Neural crest cell (in vitro differentiated cells): ENCODE results near the genes FGF10, ITGA2, MCIDAS and PLPP1.

DNA sequence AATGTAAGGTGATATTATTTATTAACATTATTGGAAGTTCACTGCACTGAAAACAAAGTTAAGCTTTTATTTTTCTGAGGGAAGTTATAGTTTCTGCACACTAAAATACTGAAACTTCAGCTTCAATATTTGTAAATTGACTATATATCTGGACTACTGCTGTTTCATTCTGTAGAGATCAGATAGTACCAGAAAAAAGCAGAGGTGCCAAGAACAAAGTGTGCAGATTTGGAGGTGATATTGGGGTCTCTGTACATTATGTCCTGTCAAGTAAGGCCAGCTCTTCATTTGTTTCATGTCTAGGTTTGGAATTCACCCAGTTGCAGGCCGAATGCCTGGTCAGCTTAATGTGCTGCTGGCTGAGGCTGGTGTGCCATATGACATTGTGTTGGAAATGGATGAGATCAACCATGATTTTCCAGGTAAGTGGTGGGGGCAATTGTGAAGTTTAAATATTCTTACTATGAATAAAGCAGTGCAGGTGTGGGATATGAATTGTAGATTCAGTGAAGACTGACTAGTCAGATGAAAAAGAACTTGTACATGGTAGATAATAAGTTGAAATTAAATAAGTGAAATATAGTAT lies 96.9 kb downstream of the NNT start:
- PRO-cap = no peak

- PRO-cap = unidirectional peak, minus-strand start at chr5:44389698
These were observed at the start of gene FGF10 for GRCh38 chr5:44389097-44390264. FGF10 (minus strand) TSS chr5:44389420.

- PRO-cap = no peak
These were observed 6.1 kb downstream of the MRPS30 start for GRCh38 chr5:44814844-44815298.

DNA sequence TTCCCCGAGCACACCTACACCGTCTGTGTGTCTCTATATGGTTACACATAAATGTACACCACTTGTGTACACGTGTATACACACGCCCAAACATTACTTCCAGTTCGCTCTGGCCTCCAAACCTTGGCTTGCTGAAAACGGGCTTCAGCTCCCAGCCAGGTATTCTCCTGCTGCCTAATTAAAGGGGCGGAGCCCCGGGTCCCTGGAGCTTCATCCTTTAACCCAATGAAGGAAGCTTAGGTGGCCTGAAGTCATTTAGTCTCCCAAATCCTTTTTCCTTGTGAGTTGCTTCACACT lies 4.6 kb downstream of the ISL1 start:
- PRO-cap = no peak

DNA sequence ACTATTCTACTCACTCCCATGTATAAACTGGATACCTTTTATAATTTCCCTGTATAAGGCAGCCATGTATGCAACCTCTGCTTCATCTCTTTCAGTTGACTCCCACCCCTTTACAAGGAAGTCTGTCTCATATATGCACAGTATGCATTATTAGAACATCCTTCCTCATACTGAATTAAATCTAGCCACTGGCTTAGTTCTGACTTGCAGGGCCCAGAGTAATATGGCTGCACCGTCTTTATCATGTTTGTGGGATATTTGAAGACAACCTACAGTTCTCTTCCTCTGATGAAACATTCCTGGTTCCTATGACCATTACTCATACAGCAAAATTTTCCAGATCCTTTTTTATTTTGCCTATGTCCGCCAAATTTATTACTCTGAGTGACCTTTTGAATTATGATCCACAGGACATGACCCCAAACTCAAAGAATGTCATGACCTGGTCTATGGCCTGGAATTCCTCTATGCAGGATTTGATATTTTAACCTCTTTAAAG lies 76.6 kb upstream of the ITGA1 start:
- PRO-cap = no peak

DNA sequence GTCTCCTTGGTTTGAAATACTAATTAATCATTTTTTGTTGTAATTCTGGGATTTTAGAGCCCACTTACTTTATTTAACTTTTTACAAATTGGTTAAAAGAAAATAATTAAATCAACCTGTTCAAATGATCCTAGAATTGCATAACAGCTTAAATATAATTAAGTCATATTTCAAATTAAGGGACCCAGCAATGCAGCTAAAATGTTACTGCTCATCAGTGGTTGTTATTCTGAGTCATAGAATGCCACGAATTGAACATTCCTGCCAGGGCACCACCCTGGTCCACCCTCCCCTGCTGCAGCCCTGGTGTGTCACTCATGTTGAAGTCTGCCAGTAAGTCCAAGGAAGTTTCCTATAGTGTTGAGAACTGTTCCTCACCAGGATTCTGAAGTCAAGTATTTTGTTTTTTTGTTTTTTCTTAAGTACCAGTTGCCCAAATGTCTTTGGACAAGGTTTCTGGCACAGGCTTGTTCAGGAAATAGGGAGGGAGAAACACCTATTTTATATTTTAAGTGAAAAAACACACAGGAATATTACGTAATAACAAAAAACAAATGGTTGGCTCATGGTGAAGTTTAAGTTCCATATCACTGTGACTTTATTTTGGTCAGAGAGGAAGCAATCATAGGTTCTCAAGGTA lies 4.4 kb upstream of the ITGA1 start:
- PRO-cap = no peak

- PRO-cap = bidirectional peak, plus-strand start at chr5:52799571, minus-strand start at chr5:52799416
These were observed 11.5 kb downstream of the ITGA1 start for GRCh38 chr5:52798951-52799839.

DNA sequence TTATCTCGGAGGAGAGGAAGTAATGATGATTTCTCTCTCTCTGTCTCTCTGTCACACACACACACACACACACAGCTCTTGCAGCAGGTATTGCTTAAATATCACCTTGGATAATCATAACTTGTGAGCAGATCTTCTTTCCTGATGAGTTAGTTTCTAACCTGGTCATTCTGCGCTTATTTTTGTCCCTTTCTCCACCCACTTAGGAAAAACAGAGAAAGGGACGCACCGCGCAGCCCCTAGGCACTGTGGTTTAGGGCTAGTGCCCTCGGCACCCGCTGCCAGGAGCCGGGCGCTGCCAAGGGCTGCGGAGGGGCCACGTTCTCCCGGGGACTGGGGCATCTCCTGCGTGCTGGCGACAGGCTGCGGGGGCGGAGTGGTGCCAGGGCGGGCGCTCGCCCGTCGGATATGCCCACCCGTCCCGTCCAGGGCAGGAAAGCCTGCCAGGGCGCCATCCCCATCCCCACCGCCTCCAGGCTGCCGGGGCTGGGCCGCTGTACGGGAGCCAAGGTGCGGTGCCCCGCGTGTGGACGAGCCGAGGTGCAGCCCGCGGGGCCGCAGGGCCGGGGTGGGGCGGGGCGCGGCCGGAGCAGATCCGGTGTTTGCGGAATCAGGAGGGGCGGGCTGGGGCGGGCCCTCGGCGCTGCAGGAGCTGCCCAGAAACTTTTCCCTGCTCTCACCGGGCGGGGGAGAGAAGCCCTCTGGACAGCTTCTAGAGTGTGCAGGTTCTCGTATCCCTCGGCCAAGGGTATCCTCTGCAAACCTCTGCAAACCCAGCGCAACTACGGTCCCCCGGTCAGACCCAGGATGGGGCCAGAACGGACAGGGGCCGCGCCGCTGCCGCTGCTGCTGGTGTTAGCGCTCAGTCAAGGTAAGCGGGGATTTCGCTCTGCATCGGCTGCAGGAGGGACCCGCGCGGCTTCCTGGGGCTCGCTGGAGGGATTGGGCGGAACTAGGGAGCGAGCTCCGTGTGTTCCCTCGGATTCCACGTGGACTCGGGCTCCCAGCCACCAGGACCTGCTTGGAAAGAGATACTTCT lies at the start of gene ITGA2:
ITGA2 (plus strand) TSS at position 691 of the 1,039 bp plus-strand sequence.
- PRO-cap = bidirectional peak, plus-strand start at position 799 of the sequence, minus-strand start at position 570 of the sequence

- PRO-cap = no peak
These were observed 17.7 kb downstream of the ITGA2 start for GRCh38 chr5:53006674-53007413.

GRCh38 chr5:54003986-54004315 lies 306.4 kb downstream of the ARL15 start:
- PRO-cap = no peak

- PRO-cap = no peak
These were observed 14.7 kb downstream of the ARL15 start for GRCh38 chr5:54295530-54296256.

GRCh38 chr5:54518151-54518657 lies 645 bp downstream of the SNX18 start:
- PRO-cap = bidirectional peak, plus-strand start at chr5:54518391, minus-strand start at chr5:54518283

DNA sequence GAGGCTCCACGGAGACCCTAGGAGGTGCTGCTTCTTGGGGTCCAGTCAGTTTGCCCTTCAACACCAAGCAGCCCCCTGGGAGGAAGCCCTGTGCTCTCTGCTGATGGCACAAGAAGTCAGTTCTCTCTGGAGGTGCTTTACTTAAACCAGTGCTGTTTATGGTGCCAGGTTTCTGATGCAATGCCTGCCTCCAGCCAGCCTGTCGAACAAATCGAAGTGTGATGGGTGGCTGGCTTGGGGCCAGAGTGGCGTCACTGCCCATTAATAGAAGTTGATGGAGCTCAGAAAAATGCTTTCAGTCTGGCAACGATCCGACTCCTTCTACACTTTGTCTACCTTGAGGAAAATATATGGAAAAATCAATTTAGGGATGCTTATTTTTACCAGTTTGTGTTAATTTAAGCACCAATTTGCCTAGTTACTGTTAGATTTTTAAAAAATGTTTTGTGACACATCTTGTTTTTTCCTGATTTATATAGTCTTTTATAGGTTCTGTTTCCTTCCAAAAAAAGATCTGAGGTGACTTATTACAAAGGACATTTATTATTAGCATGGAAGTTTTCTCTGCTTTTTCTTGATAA lies 134.2 kb downstream of the SNX18 start:
- PRO-cap = no peak

GRCh38 chr5:54776727-54777083 lies 208.7 kb downstream of the ESM1 start:
- PRO-cap = no peak

DNA sequence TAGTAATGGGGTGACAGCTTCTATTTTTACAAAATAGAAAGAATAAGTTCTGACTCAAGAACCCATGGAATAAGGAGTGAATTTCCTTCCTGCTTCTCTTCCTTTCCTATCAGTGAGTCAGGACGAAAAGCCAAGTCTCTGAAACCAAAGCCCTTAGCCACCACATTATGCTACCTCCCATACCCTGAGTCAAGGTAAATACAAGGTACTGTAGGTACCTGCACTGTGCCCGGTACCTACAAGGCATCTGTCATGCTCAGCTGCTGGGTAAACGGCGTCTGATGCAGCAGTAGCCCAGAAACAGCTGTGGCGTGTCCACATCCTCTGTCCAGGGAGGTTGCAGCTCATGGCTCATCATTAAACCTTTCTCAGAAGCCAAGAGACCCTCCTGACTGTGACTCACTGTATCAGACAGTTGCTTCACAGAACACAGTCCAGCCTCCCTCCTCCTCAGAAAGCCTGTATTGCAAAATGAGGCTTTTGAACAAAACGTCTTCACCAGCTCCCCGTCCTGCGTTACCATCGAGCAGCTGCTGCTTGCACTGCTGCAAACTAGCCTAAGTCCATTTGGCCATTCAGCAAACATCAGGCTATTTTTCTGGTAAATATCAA lies 84.1 kb downstream of the ESM1 start:
- PRO-cap = no peak

GRCh38 chr5:55037402-55037914 lies 13.4 kb downstream of the GZMK start:
- PRO-cap = no peak

- PRO-cap = no peak
These were observed at the start of gene MCIDAS for GRCh38 chr5:55226255-55227514. MCIDAS (minus strand) TSS chr5:55227315.

DNA sequence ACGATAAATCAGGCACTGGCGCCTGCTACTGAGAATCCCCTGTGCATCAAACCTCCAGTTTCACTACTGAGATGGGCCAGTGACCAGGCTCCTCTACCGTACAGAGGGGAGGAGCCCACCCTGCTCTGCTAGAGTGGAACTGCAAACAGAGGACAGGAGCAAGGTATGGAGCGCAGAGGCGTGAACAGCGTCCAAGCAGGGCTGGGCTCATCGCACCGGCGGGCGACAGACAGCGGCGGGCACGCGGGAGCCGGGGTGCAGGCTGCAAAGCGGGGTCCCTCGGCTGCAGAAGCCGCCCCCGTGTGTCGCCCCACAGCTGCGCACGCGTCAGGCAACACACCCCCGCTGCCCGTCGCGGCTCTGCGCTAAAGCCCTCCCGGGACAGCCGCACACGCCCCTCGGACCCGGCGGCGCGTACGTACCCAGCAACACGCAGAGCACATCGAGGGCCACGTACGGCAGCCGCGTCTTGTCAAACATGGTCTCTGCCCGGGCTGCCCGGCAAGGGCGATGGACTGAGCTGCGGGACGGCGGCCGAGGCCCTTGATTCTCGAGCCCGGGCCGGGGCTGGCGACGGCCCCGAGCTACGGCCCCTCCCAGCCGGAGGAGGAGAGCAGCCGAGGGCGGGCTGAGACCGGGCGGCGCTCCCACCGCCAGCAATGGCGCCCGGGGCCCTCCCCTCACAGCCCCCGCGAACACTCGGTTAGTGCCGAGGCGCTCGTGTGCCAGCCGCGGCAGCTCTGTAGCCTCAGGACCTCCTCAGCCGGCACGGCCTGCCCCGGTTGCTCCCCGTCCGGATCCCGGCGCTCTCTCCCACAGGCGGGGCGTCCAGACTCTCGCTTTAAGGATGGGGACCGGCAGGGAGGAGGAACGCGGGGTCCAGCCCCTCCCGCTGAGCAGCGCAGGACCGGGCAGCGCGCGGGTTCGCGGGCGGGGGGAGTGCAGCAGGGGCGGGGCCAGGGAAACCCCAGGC lies at the start of gene PLPP1:
PLPP1 (minus strand) TSS at position 815 of the 973 bp plus-strand sequence.
- PRO-cap = bidirectional peak, plus-strand start at position 166 of the sequence, minus-strand start at position 68 of the sequence; unidirectional peak, plus-strand start at position 404 of the sequence; bidirectional peak, plus-strand start at position 440 of the sequence, minus-strand start at position 569 of the sequence; bidirectional peak, plus-strand start at position 706 of the sequence, minus-strand start at position 815 of the sequence

DNA sequence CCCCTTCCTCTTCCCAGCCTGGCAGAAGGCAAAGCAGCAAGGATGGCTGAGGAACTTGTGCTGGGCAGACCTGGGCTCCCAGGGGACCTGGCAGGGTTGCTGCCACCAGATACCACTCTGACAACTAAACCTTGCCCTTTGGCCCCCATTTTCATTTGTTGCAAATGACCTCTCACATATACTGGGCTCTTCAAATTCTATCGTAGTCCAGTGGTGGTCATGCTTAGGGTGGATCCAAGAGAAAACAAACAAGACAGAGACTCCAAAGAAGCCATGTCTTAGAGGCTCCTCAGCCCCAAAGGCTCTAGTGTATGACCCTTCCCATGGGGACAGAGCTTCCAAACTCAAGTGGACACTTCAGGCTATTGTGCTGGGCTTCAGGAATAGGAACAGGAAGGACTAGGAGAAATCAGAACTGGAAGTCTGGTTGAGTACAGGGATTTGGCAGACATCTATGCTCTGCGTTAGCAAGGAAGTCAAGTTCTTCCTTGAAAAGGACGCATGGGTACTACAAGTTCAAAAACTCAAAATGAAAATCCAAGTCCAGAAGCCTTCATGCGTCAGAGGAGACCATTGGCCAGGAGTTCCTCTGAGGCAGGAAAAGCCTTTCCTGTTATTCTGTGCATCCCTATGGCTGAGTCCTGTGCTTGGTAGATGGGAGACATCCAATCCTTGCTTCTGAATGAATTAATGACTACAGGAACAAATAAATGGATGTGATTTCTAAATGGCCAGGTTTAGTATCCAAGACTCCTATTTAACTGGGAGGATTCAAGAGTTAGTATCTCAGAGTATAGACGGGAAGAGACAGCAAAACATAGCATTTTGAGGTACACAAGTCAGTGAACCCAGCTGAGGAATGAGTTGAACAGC lies 64.7 kb upstream of the PLPP1 start:
- PRO-cap = no peak

- PRO-cap = no peak
These were observed 78.5 kb downstream of the SLC38A9 start for GRCh38 chr5:55633425-55634279.